ENCODE measurements around the genes CEP85L and SERINC1.

DNA sequence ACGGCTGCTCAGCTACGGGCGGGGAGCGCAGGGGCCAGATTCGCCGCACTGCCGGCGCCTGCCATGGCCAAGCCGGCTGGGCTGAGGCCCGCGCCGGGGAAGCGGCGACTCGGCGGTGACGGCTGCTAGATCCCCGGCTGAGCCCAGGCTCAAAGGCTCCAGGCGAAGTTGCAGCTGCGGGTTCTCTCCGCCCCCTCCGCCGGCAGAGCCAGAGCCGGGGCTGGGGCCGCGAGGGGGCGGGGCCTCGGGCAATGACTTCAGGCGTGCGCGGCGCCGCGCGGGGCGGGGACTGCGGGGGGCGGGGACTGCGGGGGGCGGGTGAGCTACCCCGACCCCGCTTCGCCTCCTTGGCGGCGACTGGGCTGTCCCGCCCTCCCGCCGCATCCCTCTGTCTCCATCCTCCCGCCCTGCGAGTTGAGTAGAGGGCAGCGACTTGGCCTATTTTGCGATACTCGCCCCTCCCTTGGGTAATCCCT is at the start of gene CEP85L:
TSS of gene CEP85L (minus strand) at position 187 of the 476 bp plus-strand sequence.
- PRO-cap, 3 experiments, result peak in 3 of 3 experiments; most common plus-strand start position 301 of the sequence (in 2); most common minus-strand start position 157 of the sequence (in 3)
- RRBS, result 2% methylated on average over 12 of the region's 53 CpGs

- PRO-cap, 3 experiments, result no peak in any of the 3 experiments
- RRBS, result no CpG with 5 or more reads among the region's 13 CpGs
Measured at GRCh38 chr6:118651881-118652173, 436 bp upstream of the CEP85L start.

GRCh38 chr6:119075960-119076988 is 2.2 kb downstream of the FAM184A start:
- PRO-cap, 3 experiments, result peak in 1 of 3 experiments; most common plus-strand start chr6:119076365 (in 1)
- RRBS, result no CpG with 5 or more reads among the region's 10 CpGs

GRCh38 chr6:119137323-119137863 is 58.9 kb upstream of the FAM184A start:
- PRO-cap, 3 experiments, result no peak in any of the 3 experiments
- RRBS, result no CpG with 5 or more reads among the region's 2 CpGs

- PRO-cap, 3 experiments, result no peak in any of the 3 experiments
Measured at GRCh38 chr6:119181320-119181574, 102.8 kb upstream of the FAM184A start.

DNA sequence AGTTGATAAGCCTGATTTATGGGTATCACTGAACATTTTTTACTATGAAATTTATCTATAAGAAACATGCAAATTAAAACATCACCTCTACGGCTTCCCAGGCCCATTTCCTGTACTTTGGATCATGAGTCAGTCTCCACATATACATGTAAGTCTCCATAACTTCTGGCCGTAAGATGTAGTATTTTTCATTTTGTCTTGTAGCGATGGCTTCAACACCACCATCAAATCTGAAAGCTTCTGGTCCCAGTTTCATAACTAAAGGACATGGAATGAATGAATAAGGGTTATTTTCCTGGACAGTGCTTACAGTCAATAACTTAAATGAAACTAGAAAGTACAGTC is 109.8 kb upstream of the FAM184A start:
- PRO-cap, 3 experiments, result no peak in any of the 3 experiments
- RRBS, result no CpG with 5 or more reads among the region's 3 CpGs

GRCh38 chr6:119221073-119222124 is 128.2 kb downstream of the MAN1A1 start:
- PRO-cap, 3 experiments, result no peak in any of the 3 experiments
- RRBS, result no CpG with 5 or more reads among the region's 5 CpGs

DNA sequence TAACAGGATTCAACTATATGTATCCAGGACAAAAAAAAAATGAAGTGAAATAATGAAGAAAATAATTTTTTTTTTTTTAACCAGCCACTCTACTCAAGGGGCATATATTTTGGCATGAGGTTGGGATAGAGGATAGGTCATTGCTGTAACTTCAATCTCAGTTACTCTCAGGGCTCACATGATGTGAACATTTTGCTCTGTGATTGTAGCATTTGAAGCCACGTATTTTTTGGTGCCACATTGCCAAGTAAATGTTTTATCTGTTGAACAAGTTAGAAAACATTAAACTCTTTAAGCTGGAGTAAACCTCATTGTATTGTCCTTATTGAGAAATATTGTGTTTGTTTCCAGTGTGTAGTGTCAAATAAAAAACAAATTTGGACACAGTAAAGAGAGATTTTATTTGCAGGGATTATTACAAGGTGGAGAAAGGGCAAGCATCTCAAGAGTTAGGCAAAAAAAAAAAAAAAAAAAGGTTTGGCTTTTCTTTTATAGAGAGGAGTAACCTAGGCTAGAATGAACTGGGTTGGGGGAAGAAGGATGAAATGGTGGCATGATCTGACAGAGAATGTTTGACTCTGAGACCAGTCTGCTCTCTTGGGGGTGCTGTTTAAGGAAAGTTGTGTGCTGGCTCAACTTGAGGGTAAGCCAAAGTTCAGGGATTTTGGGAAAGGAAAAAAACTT is 23.4 kb upstream of the MAN1A1 start:
- PRO-cap, 3 experiments, result no peak in any of the 3 experiments
- RRBS, result no CpG with 5 or more reads among the region's 1 CpG

DNA sequence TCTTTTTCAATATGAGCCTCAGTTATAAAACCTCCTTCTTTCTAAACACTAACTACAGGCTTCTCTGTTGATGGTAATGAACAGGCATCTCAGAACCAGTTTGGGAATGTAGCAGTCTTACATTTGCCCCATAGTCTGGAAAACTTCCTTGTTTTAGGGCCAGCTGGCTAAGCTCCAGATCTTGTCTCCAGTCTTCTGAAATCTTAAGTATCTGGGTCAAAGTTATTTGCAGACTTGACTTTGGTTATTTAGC is 97.0 kb upstream of the MAN1A1 start:
- PRO-cap, 3 experiments, result no peak in any of the 3 experiments

DNA sequence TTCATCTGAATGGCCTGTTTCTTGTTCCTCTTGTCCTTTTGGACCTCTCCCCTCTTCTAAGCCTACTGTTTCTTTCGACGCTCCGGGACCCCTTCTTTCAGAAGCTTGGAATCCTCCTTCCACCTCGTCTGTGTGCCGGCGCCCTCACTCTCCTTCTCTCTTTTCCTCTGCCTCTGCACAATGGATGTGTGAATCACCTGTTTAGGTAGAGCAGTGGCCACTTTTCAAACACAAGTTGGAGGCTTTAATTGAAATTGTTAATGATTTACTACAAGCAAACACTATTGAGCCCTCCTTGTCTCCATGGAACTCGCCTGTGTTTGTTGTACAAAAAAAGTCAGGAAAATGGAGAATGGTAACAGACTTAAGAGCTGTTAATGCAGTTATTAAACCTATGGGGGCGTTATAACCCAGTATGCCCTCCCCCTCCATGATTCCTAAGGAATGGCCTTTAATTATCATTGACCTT is 290.6 kb downstream of the TBC1D32 start:
- PRO-cap, 3 experiments, result no peak in any of the 3 experiments
- RRBS, result no CpG with 5 or more reads among the region's 8 CpGs

- PRO-cap, 3 experiments, result no peak in any of the 3 experiments
- RRBS, result no CpG with 5 or more reads among the region's 10 CpGs
Measured at GRCh38 chr6:121520278-121521342, 85.2 kb downstream of the GJA1 start.

- PRO-cap, 3 experiments, result peak in 3 of 3 experiments; most common plus-strand start chr6:122471236 (in 3); most common minus-strand start chr6:122471807 (in 3)
- RRBS, result no CpG with 5 or more reads among the region's 53 CpGs
Measured at GRCh38 chr6:122470959-122472160, at the start of gene SERINC1. Gene SERINC1, minus strand, starts transcription at chr6:122471807.

DNA sequence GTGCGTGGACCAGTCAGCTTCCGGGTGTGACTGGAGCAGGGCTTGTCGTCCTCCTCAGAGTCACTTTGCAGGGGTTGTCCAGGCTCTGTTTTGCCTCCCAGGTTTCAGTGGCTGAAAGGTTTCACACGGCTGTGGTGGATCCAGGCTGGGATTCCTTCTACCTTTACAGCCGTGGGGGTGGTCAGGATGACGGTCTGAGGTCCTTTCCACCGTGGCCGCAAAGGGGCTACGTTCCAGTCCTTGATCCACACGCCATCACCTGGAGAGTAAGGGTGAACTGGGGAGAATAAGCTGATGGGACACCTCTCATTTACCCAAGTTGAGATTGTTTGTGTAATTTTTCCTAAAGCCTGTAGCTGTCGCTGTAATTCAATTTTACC is 35.5 kb upstream of the FABP7 start:
- PRO-cap, 3 experiments, result no peak in any of the 3 experiments
- RRBS, result no CpG with 5 or more reads among the region's 11 CpGs

GRCh38 chr6:122790369-122790761 is 1.3 kb downstream of the SMPDL3A start:
- PRO-cap, 3 experiments, result peak in 2 of 3 experiments; most common minus-strand start chr6:122790539 (in 1)
- RRBS, result no CpG with 5 or more reads among the region's 7 CpGs

DNA sequence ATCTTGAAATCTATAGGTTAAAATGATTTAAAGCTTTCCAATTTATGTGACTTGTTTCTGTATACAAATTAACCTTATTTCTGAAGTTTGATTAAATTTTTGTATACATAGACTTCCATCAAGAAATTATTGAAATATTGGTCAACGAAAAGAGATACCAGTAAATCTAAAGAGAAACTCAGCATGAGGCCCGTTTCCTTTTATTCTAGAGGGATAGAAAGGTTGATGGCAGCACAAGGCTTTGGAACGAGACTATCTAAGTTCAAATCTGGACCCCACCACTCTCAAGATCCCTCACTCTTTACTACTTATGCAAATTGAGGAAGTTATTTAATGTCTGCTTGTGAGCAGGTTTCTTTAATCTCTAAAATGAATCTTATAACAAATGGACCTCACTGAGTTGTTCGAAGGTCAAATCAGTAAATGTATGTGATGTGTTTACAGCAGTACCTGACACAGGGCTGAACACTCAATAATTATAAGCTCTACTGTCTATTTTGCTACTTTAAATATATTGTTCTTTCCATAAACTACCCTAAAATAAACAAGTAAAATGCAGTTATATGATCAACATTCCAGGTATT is 48.3 kb upstream of the TRDN start:
- PRO-cap, 3 experiments, result no peak in any of the 3 experiments
- RRBS, result no CpG with 5 or more reads among the region's 4 CpGs

- PRO-cap, 3 experiments, result no peak in any of the 3 experiments
- RRBS, result no CpG with 5 or more reads among the region's 3 CpGs
Measured at GRCh38 chr6:123967952-123968231, 164.2 kb downstream of the NKAIN2 start.

GRCh38 chr6:124244340-124244786 is 440.7 kb downstream of the NKAIN2 start:
- PRO-cap, 3 experiments, result no peak in any of the 3 experiments
- RRBS, result no CpG with 5 or more reads among the region's 5 CpGs

- PRO-cap, 3 experiments, result no peak in any of the 3 experiments
- RRBS, result no CpG with 5 or more reads among the region's 5 CpGs
Measured at GRCh38 chr6:125251684-125252239, 50.0 kb downstream of the HDDC2 start.

DNA sequence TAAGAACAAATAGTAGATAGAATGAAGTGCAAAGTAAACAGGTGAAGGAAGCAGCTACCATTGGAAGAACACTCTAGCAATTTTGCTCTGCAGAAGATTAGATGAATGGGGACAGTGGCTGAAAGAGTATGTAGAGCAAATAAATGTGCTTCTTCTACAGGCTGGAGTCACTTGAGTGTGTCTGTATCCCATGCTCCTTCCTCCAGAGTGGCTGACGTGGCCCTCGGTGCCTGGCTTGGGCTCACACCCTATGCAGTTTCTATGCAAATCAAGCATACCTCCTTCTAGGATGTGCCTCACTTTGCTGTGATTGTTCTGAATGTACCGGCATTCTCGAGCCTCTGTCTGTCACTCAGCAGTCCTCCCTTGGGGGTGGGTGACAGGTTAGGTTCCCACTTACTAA is 55.0 kb upstream of the HDDC2 start:
- PRO-cap, 3 experiments, result no peak in any of the 3 experiments
- RRBS, result no CpG with 5 or more reads among the region's 4 CpGs

- PRO-cap, 3 experiments, result no peak in any of the 3 experiments
- RRBS, result no CpG with 5 or more reads among the region's 3 CpGs
Measured at GRCh38 chr6:125827924-125828531, 37.3 kb downstream of the NCOA7 start.